Mesothelial cell of epicardium (in vitro differentiated cells): ENCODE measurements around a stretch of chr14.

- PRO-cap, result no peak
These were observed 31.0 kb downstream of the DEGS2 start for GRCh38 chr14:100128381-100128967.

GRCh38 chr14:100138251-100138994 lies 21.0 kb downstream of the DEGS2 start:
- PRO-cap, result no peak

GRCh38 chr14:100146862-100147770 lies 12.3 kb downstream of the DEGS2 start:
- PRO-cap, result no peak

DNA sequence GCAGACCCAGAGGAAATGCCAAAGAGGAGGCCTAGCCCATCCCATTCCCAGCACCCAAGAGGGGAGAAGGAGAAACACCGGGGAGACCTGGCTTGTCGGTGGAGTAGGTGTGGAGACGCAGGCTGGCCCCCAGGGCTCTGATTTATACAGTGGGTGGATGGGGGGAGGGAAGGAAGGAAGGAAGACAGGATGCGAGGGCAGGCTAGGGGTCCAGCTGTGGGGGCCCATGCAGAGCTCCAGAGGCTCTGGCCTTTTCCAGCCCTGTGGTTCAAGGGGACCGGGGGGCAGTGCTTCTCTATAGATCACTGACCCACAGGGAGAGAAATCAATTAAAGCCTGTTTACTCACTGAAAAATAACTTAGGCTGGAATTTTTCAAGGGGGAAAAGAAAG lies 16.2 kb upstream of the YY1 start:
- PRO-cap, result no peak

DNA sequence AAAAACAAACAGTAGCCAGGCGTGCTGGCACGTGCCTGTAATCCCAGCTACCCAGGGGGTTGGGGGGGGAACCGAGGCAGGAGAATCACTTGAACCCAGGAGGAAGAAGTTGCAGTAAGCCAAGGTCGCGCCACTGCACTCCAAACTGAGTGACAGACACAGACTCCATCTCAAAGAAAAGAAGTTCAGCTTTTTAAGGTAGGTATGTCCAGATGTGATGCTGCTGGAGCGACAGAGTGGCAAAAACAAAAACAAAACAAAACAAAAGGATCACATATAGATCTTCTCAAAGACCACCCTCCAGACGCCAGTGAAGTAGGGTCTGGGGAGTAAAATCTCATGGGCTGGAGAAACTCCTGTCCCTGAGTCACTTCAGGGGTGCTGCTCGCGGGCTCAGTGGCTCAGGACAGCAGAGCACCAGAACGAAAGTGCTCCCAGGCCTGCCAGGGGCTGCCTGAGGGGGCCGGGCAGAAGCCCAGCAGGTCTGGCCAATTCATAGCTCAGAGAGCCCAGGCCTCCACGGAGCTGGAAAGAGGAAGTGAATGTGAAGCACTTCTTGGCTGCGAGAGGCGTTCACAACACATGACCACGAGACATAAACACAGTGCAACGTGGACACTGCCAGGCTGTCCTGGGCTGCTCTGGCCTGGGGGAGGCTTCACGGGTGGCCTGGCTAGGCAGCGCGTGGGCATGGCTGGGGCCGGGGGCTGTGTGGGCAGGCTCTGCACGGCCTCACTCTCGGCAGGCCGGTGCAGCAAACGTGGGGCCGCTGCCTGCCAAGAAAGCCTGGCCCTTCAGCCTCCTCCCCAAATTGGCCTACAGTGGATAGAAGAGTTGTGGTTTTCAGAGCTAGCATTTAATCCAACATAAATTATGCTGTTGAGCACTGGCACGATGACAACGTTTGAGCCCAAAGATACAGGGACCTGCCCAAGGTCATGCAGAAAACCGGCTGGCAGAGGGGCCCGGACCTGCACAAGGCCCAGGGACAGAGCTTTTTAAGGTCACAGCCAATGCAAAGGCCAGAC lies 9.0 kb downstream of the SLC25A29 start:
- PRO-cap, result no peak

GRCh38 chr14:100371590-100372245 lies 3.4 kb downstream of the WARS1 start:
- PRO-cap, result no peak

DNA sequence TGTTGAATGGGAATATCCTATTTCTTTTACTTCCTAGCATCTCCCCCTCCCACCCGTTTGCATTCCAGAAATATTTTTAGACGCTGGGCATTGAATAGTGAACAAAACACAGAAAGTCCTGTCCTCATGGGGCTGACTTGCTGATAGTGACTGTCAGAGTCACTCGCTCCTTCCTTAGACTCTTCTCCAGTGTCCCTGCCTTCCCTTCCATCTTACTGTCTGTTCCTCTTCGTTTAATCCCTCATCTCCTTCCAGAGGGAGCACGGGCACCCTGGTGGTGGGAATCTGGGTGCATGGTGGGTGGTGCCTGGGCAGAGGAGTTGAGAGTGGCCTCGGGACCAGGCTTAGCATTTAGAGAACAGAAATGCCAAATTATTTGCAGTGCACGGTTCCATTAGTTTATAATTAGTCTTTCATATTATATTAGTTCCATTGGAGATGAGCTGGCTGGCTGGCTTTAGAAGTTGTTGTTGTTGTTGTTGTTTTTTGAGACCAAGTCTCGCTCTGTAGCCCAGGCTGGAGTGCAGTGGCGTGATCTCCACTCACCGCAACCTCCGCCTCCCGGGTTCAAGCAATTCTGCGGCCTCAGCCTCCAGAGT lies 644 bp downstream of the WDR25 start:
- PRO-cap, result no peak

- PRO-cap, result no peak
These were observed 57.9 kb downstream of the BEGAIN start for GRCh38 chr14:100529455-100529654.

DNA sequence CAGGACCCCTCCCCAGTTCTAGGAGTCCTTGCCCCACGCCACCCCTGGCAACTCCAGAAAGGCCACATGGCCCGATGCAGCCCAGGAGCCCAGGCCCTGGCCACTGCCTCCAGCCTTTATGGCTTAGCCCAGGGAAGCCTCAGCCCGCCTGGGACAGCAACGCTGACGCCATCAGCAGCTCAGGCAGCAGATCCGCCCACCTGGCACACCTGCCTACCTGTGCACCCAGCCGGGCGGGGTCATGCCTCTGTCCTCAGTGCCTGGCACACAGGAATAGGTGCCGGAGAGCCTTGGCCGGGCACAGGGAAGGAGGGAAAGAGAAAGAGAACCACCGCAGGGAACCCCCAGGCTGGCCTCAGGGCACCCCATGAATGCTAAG lies 21.1 kb downstream of the BEGAIN start:
- PRO-cap, result no peak

DNA sequence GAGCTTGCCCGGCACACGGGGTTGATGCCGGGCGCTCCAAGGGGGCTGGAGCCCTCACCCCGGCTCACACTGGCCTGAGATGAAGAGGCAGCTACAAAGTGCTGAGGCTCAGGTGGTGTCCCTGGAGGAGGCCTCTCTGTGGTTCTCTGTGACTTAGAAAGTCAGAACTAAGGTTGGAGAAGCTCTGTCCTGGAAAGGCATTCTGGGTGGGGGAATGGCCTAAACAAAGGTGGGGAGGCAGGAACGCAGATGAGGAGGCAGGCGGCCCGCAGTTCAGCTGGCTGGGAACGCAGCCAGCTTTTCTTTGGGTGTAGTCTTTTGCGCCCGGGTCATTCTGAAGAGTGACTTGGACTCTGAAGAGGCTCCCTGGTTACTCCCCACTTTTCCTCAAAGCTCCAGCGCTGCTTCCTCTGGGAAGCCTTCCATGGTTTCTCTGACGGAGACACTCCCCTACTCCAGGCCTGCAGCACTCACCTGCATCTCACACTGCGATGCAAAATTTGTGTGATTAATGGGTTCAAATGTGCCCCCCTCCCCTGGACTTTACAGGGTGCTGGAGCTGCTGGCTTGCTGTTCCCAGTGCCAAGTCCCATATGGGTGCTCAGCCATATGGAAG lies 50.5 kb upstream of the DLK1 start:
- PRO-cap, result no peak

DNA sequence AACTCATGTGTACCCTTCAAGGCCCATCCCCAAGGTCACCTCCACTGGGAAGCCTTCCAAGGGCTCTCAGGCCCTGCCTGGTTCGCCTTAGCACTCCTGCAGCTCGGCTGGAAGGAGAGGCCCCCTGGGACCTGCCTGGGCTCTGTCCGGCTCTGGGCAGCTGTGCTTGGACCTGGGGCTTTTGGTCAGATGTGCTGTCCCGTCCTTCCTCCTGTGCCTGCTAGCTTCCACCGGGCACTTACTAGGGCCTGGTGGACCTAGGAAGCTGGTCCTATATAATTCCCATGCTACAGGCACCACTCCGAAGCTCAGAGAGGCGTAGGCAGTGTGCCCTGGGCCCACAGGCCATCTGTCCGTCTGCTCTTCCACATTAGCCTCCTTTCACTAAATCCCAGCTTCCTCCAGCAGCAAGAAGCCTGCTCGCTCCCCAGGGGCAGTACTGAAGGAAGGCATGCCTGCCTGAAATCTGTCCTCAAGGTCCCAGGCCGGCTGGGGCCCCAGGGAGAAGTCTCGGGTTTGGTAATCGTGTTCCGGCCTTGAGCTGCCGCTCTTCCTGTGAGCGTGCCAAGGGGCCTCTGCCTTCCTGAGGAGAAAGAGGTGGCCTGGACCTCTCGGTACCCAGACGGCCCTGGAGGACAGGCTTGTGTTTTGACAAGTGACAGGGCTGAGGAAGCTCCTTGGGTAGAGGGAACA lies 15.3 kb upstream of the DLK1 start:
- PRO-cap, result no peak

DNA sequence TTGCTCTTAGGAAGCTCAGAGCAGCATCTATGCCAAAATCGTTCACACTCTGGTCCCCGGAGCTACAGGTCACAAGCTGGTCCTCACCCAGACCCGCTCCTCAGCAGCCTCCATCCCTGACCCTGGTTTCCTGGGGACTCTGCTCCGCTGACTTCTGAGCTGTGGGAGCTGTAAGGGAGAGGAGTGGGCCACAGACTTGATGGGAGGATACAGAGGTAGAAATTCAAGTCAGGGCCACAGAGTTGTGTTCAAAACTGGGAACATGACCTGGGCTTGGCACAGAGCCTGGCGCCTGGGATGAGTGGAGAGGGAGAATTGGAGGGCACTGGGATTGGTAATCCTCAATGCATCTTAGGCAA lies 170.9 kb upstream of the RTL1 start:
- PRO-cap, result no peak

DNA sequence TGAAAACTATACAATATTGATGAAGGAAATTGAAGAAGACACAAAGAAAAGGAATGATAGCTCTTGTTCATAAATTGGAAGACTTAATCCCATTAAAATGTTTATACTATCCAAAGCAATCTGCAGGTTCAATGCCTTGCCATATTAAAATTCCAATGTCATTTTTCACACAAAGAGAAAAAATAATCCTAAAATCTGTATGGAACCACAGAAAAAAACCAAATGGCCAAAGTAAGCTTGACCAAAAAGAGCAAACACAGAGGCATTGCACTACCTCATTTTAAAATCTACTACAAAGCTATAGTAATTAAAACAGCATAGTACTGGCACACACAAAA lies 203.7 kb upstream of the RTL1 start:
- PRO-cap, result no peak

DNA sequence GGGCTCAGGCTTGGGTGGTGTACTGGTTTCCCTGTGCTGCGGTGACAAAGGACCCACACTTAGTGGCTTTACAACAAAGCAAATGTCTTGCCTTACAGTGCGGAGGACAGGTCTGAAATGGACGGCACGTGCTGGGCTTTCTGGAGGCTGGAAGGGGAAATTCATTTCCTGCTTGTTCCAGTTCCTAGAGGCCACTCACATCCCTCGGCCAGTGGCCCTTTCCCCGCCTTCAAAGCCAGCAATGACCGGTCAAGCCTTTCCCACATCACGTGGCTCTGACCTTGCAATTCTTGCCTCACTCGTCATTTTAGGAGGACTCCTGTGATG lies 298.2 kb upstream of the RTL1 start:
- PRO-cap, result no peak

GRCh38 chr14:101230112-101230519 lies 326.6 kb upstream of the RTL1 start:
- PRO-cap, result no peak

DNA sequence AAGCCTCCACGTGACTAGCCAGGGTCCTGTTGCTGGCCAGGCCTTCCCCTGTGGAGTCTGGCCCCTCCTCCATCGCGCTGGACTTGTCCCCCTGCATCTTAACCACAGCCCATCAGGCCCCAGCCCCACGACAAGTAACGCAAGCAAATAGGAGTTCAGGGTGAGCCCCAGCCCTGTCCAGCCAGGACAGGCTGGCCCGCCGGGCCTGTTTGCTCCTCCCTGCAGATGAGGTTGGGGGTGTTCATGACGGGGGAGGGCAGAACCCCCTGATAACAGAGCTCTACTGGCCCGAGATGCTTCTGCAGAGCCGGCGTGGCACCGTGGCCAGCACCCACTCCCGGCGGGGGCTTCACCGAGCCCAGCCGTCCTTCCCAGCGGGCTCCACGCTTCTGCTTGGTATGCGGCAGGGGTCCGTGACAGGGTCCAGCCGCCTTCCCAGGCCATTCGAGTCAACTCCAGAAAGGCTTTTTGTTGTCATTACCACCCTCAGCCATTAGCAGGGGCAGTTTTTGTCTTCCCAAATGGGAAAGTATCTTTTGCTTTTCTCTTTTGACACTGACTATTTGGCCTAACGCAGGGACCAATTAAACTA lies 265.1 kb upstream of the PPP2R5C start:
- PRO-cap, result no peak

GRCh38 chr14:101584547-101584887 lies 177.0 kb upstream of the PPP2R5C start:
- PRO-cap, result no peak

- PRO-cap, result no peak
These were observed 51.5 kb upstream of the PPP2R5C start for GRCh38 chr14:101709788-101710576.

- PRO-cap, result no peak
These were observed 29.3 kb upstream of the PPP2R5C start for GRCh38 chr14:101732166-101732566.

DNA sequence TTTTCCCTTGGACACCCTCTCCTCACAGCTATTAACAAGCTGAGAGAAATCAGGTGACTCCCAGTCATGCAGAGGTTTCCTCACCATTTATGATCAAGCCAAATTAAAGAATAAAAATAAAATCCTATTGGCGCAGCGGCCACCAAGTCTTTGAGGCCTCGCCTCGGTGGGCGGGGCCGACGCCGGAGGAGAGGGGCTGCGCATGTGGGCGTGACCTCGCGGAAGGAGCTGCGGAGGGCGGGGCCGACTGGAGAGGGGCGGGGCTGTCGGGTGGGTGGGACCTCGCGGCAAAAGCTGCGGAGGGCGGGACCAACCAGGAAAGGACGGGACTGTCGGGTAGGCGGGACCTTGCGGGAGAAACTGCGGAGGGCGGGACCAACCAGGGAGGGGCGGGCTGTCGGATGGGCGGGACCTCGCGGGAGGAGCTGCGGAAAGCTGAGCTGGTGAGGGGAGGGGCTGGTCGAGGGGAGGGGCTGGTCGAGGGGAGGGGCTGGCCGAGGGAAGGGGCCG lies 1.2 kb upstream of the PPP2R5C start:
- PRO-cap, result no peak